Pulmonary lymph node (tissue), 1 donor: ENCODE results near the gene MAP1LC3B.

DNA sequence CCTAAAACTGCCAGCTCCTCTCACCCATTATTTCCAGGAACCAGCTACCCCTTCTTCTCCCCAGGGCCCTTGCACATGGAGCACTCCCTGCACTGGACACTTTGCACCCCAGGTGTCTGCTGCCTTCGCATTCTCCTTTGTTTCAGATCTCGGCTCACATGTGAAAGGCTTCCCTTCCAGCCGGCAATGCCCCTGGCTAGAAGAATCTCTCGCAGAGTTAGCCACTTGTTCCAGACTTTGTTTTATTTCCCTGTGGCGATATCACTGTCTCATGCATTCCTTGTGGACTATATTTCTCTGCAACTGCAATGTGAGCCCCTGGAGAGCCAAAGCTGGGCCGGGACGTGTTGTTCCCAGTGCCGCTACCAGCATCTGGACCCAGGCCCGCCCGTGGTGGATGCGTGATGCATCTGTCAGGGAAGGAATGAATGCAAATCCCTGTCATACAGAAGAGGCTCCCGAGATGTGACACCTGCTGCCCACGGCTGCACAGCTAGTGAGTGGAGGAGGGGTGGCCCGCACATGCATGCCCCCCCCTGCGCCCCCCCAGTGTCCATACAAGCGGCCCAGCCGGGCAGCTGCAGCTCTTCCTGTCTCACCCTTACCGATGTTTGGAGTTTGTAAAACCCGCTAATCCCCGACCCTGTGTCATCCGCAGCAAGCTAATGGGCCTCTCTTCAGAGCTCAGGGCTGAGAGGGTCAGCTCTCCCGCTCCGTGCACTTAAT lies 91.5 kb downstream of the FOXL1 start:
- PRO-cap: no peak

GRCh38 chr16:87074640-87075441 lies 242.4 kb downstream of the C16orf95 start:
- PRO-cap: unidirectional peak, minus-strand start at chr16:87074943

GRCh38 chr16:87359956-87360592 lies 23.5 kb downstream of the FBXO31 start:
- PRO-cap: no peak

- PRO-cap: bidirectional peak, plus-strand start at chr16:87392336, minus-strand start at chr16:87392085
Observed at GRCh38 chr16:87392215-87392583, at the start of gene MAP1LC3B. TSS of gene MAP1LC3B (plus strand) at chr16:87392336.

DNA sequence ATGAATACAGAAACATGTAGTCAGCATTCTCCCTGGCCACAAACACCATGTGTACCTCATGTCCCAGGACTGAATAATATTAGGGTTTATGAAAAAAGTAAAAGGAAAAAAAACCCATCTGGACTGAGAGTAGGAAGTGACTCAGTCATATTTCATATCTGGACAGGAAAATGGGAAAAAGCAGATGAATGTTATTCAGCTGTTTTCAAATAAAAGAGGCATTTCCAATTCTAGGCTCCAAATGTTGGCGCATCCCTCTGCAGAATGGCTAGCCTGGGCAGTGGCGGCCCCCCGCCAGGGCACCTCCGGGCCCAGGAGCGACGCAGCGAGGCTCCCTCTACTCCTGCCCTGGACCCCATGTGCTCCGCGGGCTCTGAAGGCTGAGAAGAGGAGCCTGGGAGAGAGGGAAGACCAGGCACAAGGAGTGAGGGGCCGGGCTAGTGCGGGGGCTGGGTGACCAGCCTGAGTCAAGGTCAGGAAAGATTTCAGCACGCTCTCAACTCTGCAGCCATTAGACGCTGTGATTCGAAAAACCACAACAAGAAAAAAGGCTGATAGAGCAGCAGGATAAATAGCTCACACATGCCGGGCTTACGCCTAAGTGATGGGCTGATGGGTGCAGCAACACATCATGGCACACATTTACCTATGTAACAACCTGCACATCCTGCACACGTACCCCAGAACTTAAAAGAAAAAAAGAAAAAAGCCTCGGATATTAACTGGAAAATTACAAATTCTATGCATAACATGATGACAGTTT lies 44.1 kb downstream of the MAP1LC3B start:
- PRO-cap: no peak

GRCh38 chr16:87561051-87561294 lies 41.3 kb upstream of the JPH3 start:
- PRO-cap: no peak

DNA sequence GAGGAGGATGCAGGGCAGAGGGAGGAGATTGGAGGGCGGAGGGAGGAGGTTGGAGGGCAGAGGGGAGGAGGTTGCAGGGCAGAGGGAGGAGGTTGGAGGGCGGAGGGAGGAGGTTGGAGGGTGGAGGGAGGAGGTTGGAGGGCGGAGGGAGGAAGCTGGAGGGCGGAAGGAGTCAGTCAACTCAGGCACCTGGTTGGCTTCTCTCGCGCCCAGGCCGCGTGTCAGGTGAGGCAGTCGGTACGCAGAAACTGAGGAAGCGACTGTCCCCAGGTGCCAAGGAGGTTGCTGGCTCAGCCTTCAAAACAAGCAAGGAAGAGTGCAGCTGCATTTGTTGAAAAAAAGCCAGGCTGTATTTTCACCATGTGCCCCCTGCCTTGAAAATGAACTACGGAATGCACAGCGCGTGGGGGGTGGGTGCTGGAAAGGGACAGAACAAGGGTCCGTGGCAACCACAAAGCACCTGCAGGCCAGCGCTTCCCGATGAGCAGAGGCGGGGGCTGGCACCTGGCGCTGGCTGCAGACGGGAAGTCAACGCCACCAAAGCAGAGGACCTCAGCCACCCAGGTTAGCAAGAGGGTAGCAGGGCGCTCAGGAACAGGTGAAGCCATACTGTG lies 64.9 kb downstream of the KLHDC4 start:
- PRO-cap: bidirectional peak, plus-strand start at position 240 of the sequence, minus-strand start at position 211 of the sequence

GRCh38 chr16:87706377-87706768 lies 59.4 kb downstream of the KLHDC4 start:
- PRO-cap: no peak

GRCh38 chr16:87733017-87733518 lies 32.7 kb downstream of the KLHDC4 start:
- PRO-cap: unidirectional peak, plus-strand start at chr16:87733356

DNA sequence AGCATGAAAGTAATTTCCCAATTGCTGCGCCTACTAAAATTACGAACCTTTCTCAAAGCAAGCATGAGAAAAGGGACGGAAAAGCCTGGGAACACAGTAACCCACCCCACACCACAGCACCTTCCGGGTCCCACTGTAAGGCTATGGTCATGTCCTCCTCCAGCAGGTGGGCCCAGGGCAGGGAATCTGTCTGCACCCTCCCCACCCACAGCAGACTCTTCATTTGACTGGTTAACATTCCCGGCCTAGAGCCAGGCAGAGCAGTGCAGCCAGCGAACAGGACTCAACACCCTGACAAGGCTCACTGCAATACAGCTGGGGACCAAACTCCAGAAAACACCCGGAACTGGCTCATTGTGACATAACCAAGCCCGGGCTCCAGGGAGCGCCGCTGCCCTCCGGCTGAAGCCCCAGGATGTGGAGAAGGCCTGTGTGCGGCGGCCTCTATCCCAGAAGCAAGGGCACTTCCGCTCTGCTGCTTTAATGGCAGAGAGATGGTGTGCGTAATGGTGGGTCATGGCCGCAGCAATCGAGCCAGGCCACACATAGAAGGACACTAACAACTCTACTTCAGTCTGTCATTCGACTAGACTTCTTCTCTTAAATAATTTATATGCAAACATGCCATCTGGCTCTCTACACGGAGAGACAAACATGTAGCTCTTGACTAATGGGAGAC lies 18.2 kb downstream of the KLHDC4 start:
- PRO-cap: no peak

DNA sequence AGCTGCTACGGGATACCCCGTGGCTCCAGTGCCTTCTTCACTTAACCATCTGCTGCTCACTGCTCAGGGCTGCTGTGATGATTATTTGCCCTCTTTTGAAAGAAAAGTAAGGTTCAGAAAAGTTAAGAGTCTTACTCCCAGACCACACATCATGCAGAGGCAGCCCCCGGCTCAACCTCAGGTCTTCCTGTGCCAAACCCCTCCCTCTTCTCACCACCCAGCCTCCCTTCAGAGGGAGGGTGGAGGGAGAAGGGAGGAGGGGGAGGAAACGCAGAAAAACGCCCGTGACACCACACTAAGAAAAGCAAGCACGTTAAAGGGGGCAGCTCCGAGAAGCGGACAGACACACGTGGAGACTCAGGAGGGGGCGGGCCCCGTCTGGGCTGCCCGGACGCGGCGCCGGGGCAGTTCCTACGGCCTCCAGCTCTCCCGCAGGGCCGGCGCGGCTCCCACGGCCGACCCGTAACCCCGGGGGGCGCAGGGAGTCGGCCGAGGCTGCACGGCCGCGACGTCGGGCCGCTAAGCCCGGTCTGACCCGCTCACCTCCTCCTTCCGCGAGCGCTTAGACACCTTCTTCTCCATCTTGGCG lies 443 bp downstream of the KLHDC4 start:
- PRO-cap: unidirectional peak, minus-strand start at position 189 of the sequence

GRCh38 chr16:87809163-87809447 lies 43.3 kb upstream of the KLHDC4 start:
- PRO-cap: unidirectional peak, plus-strand start at chr16:87809359

DNA sequence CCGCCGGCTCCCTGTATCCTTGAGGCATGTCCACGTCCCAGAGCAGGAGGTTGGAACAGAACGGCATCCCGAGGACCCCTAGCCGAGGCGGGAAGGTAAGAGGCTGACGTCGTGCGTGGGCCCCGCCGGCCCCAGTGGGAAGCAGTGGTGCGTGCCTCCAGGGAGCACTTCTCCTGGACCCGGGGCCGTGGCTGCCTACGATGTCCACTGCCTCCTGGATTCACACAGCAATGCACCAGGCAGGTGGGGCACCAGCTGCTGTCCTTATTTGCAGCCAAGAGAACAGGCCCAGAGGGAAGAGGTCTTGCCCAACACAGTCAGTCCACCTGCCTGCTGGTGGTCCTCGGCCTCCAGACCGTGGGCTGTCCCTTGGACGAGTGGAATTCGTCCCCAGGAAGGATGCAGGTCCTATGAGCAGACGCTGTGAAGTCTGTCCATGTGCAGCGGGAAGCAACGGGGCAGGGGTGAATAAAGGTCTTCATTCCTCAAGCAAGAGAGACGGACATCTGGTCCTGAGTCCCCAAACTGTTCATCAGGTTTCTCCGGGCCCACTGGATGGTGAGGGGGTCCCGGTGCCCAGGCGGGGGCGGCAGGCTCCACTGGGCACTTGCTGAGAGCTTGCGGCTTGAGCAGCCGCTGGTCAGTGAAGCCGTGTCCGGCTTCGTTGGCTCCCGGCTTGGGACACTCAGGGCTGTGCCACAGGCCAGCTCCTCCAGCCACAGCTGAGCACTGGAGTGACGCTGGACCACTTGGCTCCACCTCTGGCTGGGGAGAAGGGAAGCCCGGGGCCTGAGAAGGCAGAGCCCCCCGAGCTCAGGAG lies 38.3 kb downstream of the SLC7A5 start:
- PRO-cap: no peak

DNA sequence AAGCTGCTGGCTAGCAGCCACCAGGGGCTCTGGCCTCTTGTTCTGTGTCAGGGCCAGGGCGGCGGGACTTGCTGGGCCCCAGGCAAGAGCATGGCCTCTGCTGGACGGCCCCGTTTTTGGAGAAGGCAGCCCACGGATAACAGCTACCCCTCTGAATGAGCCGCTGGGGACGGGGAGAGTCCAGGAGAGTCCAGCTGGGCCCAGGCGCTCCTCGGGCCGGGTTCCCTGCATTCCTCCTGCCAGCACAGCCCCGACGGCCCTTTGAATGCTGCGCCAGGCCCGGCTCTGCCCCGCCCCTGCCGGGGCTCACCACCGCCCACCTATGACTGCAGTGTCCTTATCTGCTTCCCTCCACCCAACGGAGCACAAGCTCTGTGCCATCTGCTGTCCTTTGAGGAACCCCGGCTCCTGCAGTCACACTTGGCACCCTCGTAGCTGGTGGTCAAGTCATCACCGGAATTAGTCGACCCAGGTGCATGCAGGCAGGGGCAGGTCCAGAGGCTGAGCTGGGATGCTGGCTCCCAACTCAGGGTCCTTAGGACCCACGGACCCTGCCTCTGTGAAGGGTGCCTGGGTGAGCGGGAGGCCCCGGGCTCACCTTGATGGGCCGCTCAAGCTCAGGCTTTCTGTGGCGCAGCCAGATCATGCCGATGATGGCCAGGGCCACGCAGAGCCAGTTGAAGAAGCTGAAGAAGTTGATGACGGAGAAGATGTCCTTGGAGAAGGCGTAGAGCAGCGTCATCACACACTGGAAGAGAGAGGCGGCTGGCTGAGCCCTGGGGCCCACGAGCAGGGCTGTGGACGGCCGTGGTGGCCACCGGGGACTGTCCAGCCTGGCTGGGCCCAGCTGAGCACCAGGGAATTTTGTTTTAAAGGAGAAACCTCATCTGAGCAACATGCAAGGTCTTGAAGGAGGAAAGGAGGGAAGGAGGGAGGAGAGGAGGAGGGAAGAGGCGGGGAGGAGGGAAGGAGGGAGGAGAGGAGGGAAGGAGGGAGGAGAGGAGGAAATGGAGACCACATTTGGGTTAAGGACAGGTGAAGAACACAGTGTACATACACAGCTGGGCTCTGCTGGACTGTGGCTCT lies 33.1 kb downstream of the SLC7A5 start:
- PRO-cap: no peak

DNA sequence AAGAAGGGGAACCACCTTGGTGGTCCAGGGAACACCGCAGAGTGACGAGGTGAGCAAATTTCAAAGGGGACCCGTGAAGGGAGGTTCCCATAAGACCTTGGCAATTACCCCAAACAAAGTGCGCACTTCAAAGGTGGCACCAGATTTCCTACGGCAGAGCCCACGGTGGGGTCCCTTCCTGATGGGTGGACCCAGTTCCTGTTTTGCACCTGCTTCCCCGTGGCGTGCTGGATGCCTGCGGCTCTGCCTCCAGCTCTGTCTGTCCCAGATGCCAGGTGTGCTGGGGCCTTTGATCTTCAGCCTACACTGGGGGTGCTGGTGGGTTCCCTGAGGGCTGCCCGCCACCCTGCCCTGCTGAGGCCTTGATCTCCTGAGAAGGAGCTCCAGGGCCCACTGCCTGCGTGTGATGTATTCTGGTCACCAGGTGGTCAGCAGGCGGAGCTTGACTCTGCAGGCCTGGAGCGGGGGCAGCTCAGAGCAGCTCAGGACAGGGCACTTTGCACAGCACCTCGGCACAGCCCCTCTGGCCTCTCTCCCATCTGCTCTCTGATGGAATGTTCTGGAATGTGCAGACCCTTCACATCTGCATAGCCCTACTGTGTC lies 26.8 kb downstream of the SLC7A5 start:
- PRO-cap: no peak

DNA sequence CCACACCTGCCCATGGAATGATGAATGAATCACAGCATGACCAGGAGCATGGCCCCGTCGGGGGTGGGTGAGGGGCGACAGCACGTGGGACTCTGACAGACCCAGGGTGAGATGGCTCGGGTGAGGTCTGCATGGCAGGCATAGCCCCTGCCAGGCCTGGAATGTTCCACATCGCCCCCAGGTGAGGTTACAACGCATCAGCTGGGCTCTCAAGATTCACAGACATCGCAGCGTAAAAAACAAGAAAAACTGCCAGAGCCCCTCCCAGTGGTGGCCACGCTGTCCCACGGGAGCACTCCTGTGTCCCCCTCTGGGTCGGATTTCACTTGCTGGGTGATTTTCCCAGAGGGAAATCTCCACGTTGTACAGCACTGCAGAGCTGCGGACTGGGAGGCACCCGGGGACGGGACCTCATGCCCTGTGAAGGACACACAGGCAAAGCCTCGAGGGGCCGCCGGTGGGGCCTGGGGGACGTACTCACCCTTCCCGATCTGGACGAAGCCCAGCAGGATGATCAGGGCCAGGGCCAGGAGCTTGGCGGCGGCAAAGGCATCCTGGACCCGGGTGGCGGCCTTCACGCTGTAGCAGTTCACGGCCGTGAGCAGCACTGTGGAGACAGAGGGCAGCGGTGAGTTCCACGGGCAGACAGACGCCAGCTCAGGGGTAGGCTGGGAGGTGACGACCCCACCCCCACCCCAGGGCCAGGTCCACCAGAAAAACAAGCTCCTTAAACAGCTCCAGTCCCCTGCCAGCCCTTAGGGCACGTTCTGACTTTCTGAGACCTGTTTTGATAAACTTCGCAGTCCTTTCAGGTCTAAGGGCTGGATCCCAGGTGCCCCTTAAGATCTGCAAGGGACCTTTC lies 17.8 kb downstream of the SLC7A5 start:
- PRO-cap: no peak

DNA sequence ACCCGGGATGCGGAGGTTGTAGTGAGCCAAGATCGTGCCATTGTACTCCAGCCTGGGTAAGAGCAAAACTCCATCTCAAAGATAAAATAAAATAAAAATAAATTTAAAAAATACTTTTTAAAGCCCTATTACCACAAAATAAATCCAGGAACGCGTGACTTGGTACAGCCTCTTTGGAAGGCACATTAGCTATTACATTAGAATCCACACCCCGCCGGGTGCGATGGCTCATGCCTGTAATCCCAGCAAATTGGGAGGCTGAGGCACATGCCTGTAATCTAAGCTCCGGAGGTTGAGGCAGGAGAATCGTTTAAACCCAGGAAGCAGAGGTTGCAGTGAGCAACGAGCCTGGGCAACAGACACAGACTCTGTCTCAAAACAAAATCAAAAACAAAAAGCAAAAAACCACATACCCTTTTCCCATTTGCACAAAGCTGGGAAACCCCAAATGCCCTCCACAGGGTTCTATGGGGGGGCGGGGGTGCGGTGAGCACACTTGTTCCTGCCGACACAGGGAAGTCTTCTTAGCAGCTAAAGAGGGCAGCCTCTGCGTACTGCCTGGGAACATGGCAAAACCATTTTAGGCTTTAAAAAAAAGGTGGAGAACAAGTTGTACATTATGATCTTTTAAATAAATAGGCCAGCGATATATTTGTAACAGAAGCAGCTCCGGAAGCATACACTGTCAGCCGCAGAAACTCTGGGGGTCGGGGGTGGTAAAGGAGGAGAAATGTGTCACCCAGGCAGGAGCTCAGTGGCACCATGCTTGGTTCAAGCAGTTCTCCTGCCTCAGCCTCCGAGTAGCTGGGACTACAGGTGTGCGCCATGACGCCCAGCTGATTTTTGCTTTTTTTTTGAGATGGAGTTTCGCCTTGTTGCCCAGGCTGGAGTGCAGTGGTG lies 3.4 kb downstream of the SLC7A5 start:
- PRO-cap: no peak

DNA sequence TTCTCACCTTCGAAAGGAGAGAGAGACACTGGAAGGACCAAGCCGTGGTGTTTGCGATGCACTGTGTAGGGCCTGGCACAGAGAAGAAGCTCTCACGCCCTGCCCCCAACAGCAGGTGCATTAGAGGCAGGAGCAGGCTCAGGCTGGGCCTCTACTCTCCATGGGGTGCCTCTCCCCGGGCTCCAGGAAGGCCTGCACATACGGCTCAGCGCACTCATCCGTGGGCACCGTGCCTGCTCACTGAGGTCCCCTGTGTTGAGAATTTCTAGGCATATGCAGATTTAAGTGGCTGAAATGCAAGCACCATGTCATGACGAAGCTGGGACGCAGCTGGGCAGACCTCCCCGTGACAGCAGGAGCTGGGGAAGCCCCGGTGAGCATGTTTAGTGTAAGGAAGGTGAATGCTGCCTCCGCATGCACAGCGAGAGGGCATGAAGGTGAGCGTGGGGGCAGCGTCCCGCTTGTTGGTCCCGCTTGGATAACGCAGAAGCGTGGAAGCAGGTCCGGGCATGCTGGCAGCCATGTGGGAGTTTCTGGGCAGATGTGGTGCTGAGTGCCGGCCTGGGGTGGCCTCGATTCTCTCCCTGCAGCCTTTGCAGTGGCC lies 11.9 kb downstream of the CA5A start:
- PRO-cap: bidirectional peak, plus-strand start at position 386 of the sequence, minus-strand start at position 242 of the sequence

DNA sequence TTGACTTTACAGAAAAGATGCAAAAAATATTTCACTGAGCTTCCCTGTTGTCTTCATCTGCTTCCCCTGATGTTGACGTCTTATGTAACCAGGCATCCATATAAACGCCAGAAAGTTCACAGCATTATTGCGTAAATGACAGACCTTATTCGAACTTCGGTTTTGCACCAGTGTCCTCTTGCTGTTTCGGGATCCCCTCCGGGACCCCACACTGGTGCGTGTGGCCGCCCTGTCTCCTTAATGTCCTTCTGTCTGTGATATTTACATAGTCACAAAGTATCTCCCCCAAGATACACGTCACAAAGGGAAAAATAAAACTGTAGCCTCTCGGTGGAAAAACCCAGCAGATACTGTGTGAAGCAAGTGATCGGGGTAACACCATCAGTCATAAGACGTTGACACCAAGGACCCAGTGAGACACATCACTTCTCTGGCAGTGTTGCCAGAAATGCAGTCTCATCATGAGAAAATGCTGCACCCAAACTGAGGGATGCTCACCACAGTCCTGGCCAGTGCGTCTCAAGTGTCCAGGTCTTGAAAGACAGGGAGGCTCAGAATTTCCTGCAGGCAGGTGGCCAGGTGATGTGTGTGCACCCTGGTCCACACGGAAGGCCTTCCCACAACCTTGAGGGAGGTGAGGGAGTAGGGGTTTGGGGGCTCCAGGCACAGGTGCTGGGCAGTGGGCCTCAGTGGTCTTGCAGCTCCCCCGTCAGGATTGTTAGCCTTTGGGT lies 4.3 kb downstream of the BANP start:
- PRO-cap: bidirectional peak, plus-strand start at position 353 of the sequence, minus-strand start at position 250 of the sequence

GRCh38 chr16:88013727-88014497 lies 62.7 kb downstream of the BANP start:
- PRO-cap: no peak